Esophagus muscularis mucosa (tissue), 4 donors: ENCODE measurements around a stretch of chr4.

DNA sequence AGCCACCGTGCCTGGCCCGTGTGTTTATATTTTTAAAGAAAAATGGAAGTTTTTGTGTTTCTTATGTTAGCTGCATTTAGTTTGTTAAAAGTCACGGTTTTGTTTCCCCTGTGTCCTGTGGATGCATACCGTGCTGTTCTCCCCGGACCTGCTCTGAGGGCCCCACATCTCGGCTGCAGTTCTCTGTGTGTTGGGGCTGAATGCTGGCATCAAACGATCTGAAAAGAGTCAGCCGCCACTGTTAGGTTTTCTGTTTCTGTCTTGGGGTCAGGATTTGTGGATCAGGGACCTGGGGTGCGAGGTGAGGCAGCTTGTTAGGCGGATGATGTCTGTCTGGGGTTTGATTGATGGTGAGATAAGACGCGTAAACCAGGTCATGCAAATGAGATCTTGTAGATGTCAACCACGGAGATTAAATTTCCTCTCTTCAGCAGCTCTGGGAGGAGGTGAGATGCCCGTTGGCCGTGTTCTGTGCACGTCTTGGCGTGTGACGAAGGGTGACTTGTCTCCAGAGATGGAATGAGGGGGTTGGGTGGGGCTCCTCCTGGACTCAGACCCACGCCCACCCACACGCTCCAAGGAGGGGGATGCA, 16.3 kb upstream of the UVSSA start:
- PRO-cap, result no peak
- RAMPAGE, long total RNA, 4 experiments, result no peak in any of the 4 experiments

DNA sequence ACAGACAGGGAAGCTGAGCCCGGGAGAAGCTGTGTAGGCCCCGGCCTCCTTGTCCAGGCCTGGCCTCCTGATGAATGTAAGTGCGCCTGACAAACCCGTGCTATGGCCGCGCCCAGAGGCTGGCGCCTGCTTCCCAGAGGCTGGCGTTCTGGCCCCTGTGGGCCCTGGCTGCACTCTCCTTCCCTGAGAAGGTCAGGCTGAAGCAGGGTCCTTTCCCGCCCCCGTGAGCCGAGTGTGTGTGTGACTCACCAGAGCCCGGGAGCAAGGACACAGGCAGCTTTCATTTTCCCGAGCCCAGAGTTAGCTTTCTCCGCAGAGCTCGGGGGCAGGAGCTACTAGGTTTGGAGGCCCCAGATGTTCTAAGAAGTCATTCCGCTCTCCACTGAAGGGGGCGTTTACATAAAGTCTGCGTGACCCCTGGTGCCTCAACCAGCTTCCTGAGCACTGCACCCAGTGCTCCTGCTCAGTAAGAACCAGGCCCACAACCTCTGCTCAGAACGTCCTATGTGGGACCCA, 13.5 kb downstream of the UVSSA start:
- PRO-cap, result no peak
- RAMPAGE, long total RNA, 4 experiments, result no peak in any of the 4 experiments

DNA sequence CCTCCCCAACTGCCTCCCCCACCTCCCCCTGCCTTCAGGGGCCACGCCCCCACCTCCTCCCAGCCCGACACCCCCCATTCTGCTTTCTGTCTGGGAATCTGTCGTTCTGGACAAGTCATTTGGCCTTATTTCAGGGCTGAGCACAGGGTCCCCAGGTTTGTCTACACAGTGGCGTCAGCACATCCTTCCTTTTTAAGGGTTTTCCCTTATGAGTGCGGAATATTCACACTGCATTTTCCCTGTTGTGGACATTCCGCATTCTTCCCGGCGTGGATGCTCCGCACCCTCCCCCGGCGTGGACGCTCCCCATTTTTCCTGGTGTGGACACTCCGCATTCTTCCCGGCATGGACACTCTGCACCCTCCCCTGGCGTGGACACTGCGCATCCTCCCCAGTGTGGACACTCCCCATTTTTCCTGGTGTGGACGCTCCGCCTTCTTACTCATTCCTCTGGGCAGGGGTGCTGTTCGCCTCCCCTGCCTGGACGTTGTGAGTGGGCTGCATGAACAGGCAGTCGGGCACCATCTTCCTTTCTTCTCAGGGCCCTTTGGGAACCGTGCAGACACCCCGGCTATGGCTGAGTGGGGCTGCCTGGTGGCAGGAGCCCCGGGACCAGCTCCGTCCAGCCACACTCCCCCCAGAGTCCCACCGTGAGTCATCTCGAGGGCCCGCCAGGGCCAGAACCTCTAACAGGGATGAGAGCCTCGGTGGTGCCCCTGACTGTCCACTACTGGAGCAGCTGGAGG, 135.6 kb upstream of the NKX1-1 start:
- PRO-cap, result no peak
- RAMPAGE, long total RNA, 4 experiments, result no peak in any of the 4 experiments

DNA sequence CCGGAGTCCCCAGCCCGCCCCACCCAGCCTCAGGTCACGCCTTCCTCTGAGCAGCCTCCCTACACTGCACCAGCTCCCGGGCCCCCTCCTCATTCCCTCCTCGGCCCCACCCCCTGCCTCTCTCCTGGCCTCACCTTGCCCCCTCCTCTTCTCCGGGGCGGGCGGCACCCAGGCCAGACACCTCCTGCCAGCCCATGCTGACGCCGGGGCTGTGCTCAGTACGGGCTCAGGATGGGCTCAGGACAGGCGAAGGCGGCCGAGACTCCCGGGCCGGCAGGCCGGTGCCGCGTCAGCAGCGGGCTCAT, 127.4 kb downstream of the FAM53A start:
- PRO-cap, result no peak
- RAMPAGE, long total RNA, 4 experiments, result no peak in any of the 4 experiments

- PRO-cap, result bidirectional peak, plus-strand start at chr4:1580328, minus-strand start at chr4:1580275; unidirectional peak, minus-strand start at chr4:1580464
- RAMPAGE, long total RNA, 4 experiments, result start-site peak on the minus strand in 3 of 4 experiments, at chr4:1580260-1580281 at its widest, 5 to 36 reads per replicate
Measured at GRCh38 chr4:1580070-1580819, 103.9 kb downstream of the FAM53A start.

- PRO-cap, result no peak
- RAMPAGE, long total RNA, 4 experiments, result no peak in any of the 4 experiments
Measured at GRCh38 chr4:1667232-1667754, 16.8 kb downstream of the FAM53A start.

DNA sequence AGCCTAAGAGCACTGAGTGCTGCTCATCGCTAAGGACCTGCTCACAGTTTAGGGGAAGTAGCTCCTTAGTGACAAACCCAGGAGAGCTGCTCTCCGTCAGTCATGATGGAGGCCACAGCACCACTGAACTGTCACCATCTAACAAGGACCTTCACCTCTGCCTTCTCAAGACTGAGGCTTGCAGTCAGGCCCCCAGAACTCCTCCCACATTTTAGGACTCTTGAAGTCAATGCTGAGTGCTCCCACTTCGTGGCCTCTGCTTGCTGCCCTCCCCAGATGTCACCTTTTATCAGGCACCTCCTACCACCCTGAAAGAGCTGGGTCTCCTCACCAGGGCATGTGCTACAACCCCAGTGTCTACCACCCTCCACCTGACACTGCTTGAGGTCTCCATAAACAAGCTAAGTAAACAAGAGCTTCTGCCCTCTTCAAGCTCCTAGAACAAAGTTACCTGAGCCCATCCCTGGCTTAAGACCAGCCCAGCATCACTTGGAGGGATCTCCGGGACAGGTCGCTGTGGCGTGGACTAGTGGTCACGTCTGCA, 7.6 kb upstream of the FAM53A start:
- PRO-cap, result unidirectional peak, minus-strand start at position 205 of the sequence
- RAMPAGE, long total RNA, 4 experiments, result no peak in any of the 4 experiments

GRCh38 chr4:1720048-1721021, 788 bp downstream of the TMEM129 start:
- PRO-cap, result unidirectional peak, plus-strand start at chr4:1720631; bidirectional peak, plus-strand start at chr4:1720874, minus-strand start at chr4:1720939
- RAMPAGE, long total RNA, 4 experiments, result start-site peak on the plus strand in 3 of 4 experiments, at chr4:1720373-1720659 at its widest, 15 to 27 reads per replicate

DNA sequence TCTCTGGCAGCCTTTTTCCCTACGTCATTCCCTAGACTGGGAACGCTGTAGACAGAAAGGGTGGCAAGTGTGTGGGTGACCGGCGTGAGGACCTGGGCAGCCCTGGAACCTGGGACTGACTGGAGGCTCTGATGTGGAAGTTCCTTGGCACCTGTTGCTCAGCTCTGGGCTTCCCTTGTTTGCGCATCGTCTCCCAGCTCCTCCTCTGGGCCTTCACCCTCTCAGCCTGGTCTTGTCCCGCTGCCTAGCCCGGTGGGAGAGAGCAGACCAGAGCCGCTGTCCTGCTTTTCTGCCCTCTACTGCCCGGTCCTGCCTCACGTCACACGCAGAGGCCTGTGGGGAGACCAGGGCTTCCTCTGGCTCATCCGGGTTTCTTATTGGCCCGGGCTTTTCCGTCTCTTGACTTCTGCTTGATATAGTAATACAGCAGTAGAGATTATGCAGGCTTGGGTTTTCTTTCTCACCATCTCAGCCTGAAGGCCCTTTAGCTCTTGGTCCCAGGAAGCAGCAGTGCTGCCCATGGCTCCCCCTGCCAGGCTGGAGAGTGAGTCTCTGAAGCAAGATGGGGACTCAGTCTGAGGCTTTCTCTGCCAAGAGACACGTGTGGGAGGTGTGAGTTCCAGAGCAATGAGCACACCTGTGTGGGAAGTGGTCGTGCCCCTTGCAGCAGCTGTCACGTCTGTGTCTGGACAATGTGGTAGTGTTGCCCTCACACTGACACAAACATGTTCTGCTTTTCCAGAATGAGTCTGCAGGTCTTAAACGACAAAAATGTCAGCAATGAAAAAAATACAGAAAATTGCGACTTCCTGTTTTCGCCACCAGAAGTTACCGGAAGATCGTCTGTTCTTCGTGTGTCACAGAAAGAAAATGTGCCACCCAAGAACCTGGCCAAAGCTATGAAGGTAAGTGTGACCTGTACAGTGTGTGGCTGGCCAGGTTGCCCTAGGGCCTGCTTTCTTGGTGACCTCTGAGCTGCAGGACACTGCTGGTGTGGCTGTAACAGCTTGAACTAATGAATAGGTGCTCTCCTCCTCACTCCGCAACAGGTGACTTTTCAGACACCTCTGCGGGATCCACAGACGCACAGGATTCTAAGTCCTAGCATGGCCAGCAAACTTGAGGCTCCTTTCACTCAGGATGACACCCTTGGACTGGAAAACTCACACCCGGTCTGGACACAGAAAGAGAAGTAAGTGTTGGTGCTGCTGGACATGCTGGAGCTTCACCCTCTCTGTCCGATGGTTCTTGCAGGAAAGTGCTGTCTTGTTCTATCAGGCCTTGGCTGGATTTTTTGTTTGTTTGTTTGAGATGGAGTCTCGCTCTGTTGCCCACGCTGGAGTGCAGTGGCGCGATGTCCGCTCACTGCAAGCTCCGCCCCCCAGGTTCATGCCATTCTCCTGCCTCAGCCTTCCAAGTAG, 1.9 kb downstream of the TACC3 start:
- PRO-cap, result bidirectional peak, plus-strand start at position 824 of the sequence, minus-strand start at position 732 of the sequence
- RAMPAGE, long total RNA, 4 experiments, result start-site peak on the plus strand in 2 of 4 experiments, centred at positions 823 to 848 of the sequence, 15 to 18 reads per replicate

- PRO-cap, result no peak
- RAMPAGE, long total RNA, 4 experiments, result no peak in any of the 4 experiments
Measured at GRCh38 chr4:1752006-1752287, 30.6 kb downstream of the TACC3 start.

GRCh38 chr4:1874236-1874708, 3.1 kb downstream of the NSD2 start:
- PRO-cap, result no peak
- RAMPAGE, long total RNA, 4 experiments, result no peak in any of the 4 experiments

- PRO-cap, result no peak
- RAMPAGE, long total RNA, 4 experiments, result no peak in any of the 4 experiments
Measured at GRCh38 chr4:1978086-1979070, 30.4 kb downstream of the NELFA start.

- PRO-cap, result no peak
- RAMPAGE, long total RNA, 4 experiments, result no peak in any of the 4 experiments
Measured at GRCh38 chr4:2036136-2036740, 5.6 kb upstream of the C4orf48 start.

DNA sequence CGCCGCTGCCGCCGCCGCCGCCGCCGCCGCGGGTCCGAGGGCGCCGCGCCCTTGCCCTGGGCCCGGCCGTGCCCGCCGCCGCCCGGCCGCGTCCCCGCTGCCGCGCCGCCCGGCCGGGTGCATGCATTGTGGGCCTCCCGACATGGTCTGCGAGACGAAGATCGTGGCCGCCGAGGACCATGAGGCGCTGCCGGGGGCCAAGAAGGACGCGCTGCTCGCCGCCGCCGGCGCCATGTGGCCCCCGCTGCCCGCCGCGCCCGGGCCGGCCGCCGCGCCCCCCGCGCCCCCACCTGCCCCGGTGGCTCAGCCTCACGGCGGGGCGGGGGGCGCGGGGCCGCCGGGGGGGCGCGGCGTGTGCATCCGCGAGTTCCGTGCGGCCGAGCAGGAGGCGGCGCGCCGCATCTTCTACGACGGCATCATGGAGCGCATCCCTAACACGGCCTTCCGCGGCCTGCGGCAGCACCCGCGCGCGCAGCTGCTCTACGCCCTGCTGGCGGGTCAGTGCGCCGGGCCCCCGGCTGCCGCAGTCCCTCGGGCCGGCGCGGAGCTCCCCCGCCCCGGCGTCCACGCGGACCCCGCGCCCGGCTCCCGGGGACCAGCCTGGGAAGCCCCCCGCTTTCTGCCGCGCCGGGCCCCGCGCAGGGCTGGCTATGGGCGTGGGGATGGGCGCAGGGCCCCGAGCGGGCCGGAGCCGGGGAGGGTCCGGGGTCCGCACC, 422 bp downstream of the NAT8L start:
- PRO-cap, result no peak
- RAMPAGE, long total RNA, 4 experiments, result no peak in any of the 4 experiments

DNA sequence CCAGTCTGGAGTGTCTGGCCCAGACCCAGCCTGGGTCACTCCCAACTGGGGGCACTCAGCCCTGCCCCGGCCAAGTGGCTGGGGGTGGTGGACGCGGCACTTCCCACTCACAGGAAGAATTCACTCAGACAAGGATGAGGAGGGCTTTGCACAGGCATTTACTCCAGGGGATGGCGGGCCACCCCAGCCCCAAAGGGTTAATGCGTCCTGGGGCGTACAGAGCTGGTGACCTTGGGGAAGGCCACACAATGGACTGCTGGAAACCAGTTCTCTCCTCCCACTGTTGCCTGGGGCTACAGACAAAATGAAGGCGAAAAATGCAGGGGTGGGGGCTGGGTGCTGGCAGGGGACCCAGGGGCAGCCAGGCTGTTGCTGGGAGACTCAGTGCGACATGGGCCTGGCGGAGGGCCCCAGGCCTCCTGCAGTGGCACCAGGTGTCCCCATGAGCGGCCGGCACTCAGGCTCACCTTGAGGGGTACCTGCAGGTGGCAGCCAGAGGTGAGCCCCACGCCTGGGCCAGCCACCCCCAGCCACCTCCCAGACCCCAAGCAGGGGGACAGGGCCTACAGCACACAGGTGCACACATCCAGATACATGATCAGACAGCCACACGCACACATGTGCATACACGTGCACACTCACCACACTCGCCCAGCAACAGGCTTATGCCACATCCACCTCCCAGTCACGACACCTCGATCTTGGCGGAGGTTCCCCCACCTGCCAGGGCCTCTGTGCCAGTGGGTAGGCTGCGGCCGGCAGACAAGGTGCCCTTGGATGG, 12.9 kb downstream of the NAT8L start:
- PRO-cap, result no peak
- RAMPAGE, long total RNA, 4 experiments, result no peak in any of the 4 experiments

DNA sequence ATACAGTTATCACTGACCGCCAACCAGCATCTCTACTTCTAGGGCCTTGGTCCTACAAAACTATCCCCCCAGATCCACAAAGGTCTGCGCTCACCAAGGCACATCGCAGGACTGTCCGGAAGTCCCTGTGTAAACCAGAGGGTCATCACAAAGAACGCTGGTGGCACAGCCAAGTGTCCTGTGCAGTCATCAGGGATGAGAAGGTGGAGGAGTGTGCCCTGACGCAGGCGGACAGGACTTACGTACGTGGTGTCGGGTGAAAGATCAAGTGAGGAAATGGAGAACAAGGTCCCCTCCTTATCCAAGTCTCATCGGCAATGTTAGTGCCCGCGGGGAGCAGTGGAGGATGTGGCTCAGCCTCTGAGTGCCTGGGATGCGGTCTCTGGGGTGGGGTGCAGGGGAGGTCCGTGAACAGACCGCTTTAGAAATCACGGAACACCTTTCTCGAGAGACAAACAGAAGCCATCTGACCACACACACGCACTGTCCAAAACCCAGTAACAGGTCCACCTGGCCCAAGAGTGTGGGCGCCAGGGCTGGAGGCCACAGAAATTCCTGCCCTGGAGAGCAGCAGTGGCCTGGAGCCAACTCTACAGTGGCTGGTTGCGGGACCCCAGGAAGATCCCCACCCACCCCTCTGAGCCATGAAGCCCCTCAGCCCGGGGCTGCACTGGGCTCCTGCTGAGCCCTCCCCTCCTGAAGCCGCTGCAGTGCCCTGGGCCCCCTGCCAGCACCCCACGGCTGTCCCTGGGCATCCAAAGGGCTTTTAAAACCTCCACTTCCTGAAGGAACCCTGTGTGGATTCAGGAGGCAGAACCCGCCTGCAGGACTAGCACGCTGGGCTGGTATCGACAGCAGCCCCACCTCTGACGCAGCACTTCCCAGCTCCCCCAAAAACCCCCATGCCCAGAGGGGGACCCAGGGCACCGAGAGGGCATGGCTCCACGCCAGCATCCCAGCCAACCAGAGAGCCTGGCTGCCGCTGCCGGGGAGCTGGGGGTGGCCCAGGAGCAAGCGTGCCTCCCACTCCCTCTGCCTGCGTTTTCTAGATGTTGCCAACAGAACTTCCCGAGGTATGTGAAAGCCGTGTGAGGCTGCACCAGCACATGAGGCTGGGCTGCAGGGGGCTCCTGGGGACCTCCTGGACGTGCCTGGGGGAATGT, 6.6 kb downstream of the MXD4 start:
- PRO-cap, result bidirectional peak, plus-strand start at position 1,048 of the sequence, minus-strand start at position 1,047 of the sequence
- RAMPAGE, long total RNA, 4 experiments, result no peak in any of the 4 experiments

GRCh38 chr4:2256890-2257465, 4.9 kb downstream of the MXD4 start:
- PRO-cap, result no peak
- RAMPAGE, long total RNA, 4 experiments, result no peak in any of the 4 experiments

GRCh38 chr4:2270138-2270741, 8.3 kb upstream of the MXD4 start:
- PRO-cap, result no peak
- RAMPAGE, long total RNA, 4 experiments, result no peak in any of the 4 experiments

DNA sequence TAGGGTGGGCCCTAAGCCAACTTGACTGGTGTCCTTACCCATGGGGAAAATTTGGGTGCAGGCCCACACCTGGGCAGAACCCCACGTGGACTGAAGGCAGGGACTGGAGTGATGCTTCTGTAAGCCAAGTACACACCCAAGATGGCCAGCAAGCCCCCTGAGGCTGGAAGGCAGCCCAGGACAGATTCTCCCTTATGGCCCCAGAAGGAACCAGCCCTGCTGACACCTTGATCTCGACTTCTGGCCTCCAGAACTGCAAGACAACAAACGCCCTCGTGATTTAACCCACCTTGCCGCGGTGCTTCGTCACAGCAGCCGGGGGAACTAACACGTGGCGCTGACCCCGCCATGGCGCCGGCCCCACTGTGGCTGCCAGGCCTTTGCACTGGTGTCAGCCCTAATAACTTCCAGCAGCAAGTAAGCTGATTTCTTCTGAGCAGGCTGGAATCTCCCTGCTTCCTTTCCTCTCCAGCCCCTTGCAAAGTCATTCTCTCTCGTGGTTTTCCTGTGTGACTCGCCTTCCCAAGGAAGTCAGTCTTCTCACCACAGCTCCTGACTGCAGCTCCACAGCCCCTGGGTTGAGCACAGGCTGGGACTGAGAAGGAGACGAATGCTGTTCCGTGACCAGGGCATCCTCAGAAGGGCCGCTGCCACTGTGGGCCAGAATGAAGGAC, 23.3 kb upstream of the MXD4 start:
- PRO-cap, result no peak
- RAMPAGE, long total RNA, 4 experiments, result no peak in any of the 4 experiments

- PRO-cap, result no peak
- RAMPAGE, long total RNA, 4 experiments, result no peak in any of the 4 experiments
Measured at GRCh38 chr4:2296431-2297338, 34.8 kb upstream of the MXD4 start.